Measurements from ENCODE around the gene SIX1.

DNA sequence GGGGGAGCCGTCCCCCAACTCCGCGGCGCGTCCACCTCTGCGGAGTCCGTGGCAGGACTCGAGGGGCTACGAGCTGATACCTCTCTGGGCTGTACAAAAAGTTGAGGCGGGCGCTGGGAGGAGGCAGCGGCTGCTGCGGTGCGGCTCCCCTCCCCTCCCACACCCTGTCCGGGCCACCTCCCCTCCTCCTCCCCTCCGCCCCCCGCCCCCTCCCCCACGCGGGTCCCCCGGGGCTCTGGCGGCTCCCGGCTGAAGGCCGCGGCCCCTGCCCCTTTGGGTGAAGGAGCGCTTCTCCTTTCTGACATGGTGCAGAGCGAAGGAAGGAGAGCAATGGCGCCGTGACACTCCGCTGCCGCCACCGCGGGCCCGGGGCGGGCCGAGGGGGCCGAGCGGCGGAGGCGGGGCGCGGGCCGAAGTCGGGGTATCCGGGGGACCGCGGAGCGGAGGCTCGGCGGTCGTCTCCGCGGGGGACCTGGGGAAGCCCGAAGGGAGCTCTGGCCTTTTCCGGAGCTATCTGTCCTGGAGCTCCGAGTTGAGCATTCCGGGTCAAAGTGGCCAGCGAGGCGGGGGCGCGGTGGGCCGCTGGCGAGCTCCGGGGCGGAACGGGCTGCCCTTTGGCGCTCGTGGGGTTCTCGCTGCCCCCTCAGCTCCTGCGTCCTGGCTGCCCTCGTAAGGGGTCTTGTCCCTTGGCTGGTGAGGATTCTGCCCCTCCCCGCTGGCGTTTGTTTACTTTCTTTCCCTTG, 815 bp downstream of the ARID4A start:
- PRO-cap, result bidirectional peak, plus-strand start at position 539 of the sequence, minus-strand start at position 161 of the sequence
- RAMPAGE, long total RNA, 4 experiments, result no peak in any of the 4 experiments

DNA sequence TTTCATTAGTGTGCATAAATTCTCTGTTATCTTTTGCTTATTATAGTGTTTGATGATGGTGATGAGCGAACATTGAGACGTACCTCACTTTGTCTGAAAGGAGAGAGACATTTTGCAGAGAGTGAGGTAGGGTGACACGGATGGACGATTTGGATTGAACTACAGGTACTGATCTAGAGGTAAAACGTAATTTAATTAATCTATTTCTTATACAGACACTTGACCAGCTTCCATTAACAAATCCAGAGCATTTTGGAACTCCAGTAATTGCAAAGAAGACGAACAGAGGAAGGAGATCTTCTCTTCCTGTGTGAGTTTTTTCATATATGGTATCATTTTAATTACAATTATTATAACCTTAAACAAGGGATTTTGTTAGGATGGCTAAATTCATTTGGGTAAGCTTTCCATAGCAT, 20.1 kb downstream of the ARID4A start:
- PRO-cap, result no peak
- RAMPAGE, long total RNA, 4 experiments, result no peak in any of the 4 experiments

GRCh38 chr14:59337223-59337694, 127.9 kb downstream of the GPR135 start:
- PRO-cap, result no peak
- RAMPAGE, long total RNA, 4 experiments, result no peak in any of the 4 experiments

- PRO-cap, result no peak
- RAMPAGE, long total RNA, 4 experiments, result no peak in any of the 4 experiments
Measured at GRCh38 chr14:59356858-59357292, 108.3 kb downstream of the GPR135 start.

GRCh38 chr14:59357876-59358379, 107.3 kb downstream of the GPR135 start:
- PRO-cap, result no peak
- RAMPAGE, long total RNA, 4 experiments, result no peak in any of the 4 experiments

GRCh38 chr14:59464434-59464519, 903 bp downstream of the GPR135 start:
- PRO-cap, result bidirectional peak, plus-strand start at chr14:59464466, minus-strand start at chr14:59464334
- RAMPAGE, long total RNA, 4 experiments, result no peak in any of the 4 experiments

- PRO-cap, result no peak
- RAMPAGE, long total RNA, 4 experiments, result no peak in any of the 4 experiments
Measured at GRCh38 chr14:59919162-59919485, 48.5 kb upstream of the RTN1 start.

DNA sequence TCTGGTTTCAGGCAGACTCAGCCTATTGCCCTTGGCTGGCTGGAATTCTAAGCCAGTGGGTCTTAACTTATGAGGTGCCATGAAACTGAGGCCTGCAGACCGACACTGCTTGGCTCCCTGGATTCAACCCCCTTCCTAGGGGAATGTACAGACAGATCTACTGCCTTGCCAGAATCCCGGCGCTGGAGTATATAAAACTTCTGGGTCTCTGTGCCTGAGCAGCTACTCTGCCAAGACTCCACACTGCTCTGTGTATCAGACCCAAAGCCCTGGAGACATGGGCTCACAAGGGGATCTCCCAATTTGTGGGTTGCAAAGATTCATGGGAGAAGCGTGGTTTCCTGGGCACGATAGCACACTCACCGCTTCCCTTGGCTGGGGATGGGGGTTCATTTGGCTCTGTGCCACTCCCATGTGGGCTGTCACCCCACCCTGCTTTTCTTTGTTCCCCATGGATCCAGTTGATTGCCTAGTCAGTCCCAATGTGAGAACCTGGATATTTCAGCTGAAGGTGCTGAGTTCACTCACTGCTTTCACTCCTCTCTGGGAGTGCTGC, 40.1 kb upstream of the PCNX4 start:
- PRO-cap, result no peak
- RAMPAGE, long total RNA, 4 experiments, result no peak in any of the 4 experiments

- PRO-cap, result no peak
- RAMPAGE, long total RNA, 4 experiments, result no peak in any of the 4 experiments
Measured at GRCh38 chr14:60087885-60088210, 3.9 kb upstream of the PCNX4 start.

- PRO-cap, result no peak
- RAMPAGE, long total RNA, 4 experiments, result no peak in any of the 4 experiments
Measured at GRCh38 chr14:60204887-60205660, 39.9 kb upstream of the DHRS7 start.

- PRO-cap, result no peak
- RAMPAGE, long total RNA, 4 experiments, result no peak in any of the 4 experiments
Measured at GRCh38 chr14:60616458-60617144, 32.7 kb downstream of the SIX1 start.

- PRO-cap, result bidirectional peak, plus-strand start at chr14:60649669, minus-strand start at chr14:60649477
- RAMPAGE, long total RNA, 4 experiments, result no peak in any of the 4 experiments
Measured at GRCh38 chr14:60649321-60649893, at the start of gene SIX1. Gene SIX1, minus strand, starts transcription at chr14:60649477.

GRCh38 chr14:60657773-60658109, 8.5 kb upstream of the SIX1 start:
- PRO-cap, result no peak
- RAMPAGE, long total RNA, 4 experiments, result no peak in any of the 4 experiments

GRCh38 chr14:60736479-60737257, 2.1 kb downstream of the MNAT1 start:
- PRO-cap, result no peak
- RAMPAGE, long total RNA, 4 experiments, result no peak in any of the 4 experiments

- PRO-cap, result no peak
- RAMPAGE, long total RNA, 4 experiments, result no peak in any of the 4 experiments
Measured at GRCh38 chr14:60774798-60775396, 40.3 kb downstream of the MNAT1 start.

DNA sequence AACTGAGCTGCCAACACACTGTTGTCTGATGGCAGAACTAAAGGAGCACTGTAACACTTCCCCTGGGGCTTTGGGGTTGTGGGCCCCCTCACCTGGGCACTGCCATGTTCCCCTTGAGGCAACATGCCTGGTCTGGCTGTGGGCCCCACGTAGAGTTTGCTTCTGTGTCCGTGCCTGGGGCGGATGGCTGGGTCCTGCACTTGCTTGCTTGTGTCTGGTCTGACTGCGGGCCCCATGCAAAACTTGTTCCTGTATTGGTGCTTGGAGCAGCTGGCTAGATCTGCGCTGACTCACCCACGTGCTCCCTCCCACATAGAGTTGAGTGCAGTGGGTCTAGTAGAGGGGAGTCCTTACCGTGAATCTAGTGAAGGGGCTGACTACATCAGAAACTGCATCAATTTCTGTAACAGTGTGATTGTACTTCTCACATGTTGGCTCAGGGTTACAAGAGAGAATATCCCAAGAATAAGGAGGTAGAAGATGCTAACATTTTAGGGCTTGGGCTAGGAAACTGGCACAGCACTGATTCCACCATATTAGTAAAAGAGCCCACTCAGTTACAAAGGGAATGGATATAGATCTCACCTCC, 78.6 kb downstream of the MNAT1 start:
- PRO-cap, result no peak
- RAMPAGE, long total RNA, 4 experiments, result no peak in any of the 4 experiments

- PRO-cap, result unidirectional peak, plus-strand start at chr14:61148009
- RAMPAGE, long total RNA, 4 experiments, result no peak in any of the 4 experiments
Measured at GRCh38 chr14:61147945-61148542, 133.1 kb downstream of the TMEM30B start.

- PRO-cap, result unidirectional peak, plus-strand start at chr14:61280542; bidirectional peak, plus-strand start at chr14:61280727, minus-strand start at chr14:61280673
- RAMPAGE, long total RNA, 4 experiments, result no peak in any of the 4 experiments
Measured at GRCh38 chr14:61279866-61280872, 969 bp downstream of the TMEM30B start.

DNA sequence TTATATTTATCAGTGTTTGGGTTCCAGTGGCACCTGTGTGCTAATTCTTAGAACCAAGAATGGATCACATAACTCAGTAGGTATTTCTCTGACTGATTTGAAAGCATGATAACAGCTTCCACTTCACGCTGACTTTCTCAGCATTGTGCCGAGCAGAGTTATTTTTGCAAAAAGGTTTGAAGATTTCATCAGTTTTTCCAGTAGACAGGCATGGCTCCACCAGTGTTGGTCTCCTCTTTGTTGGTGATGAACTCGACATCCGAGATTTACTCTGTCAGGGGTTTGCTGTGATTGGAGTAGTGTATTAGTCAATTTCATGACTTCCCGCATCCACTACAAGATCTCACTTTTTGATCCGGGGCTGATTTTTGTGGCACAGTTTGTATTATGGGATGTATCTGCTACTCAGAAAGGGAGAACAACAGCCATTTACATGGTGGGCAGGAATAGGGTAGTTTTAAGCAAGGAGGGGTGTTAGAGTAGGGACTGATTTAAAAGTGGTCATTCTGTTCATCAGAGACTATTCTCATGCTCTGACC, 85.3 kb downstream of the PRKCH start:
- PRO-cap, result no peak
- RAMPAGE, long total RNA, 4 experiments, result no peak in any of the 4 experiments

DNA sequence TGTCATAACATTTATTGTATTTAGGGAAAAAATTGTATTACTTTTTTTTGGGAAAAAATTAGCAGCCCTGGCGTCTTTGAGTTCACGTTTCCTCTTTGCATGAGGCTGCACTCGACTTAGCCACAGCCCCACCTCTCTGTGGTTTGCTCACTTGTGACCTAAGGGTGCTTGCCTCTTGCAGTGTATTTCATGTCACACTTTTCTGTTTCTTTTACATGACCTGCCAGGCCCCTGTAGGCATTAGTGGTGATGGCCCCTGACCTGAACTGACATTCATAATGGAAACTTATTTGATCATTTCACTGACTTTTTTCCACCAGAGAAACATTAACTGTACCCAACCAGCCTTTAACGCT, 122.8 kb downstream of the PRKCH start:
- PRO-cap, result no peak
- RAMPAGE, long total RNA, 4 experiments, result no peak in any of the 4 experiments